Temporal lobe (tissue), 2 donors: Measurements from ENCODE around the genes SH3D21, MRPS15 and MEAF6.

GRCh38 chr1:35595214-35595715 lies 22.2 kb downstream of the TFAP2E start:
- RAMPAGE, long total RNA, result no peak

- RAMPAGE, long total RNA, result no peak
Observed at GRCh38 chr1:35809903-35810519, 2.2 kb downstream of the AGO4 start.

DNA sequence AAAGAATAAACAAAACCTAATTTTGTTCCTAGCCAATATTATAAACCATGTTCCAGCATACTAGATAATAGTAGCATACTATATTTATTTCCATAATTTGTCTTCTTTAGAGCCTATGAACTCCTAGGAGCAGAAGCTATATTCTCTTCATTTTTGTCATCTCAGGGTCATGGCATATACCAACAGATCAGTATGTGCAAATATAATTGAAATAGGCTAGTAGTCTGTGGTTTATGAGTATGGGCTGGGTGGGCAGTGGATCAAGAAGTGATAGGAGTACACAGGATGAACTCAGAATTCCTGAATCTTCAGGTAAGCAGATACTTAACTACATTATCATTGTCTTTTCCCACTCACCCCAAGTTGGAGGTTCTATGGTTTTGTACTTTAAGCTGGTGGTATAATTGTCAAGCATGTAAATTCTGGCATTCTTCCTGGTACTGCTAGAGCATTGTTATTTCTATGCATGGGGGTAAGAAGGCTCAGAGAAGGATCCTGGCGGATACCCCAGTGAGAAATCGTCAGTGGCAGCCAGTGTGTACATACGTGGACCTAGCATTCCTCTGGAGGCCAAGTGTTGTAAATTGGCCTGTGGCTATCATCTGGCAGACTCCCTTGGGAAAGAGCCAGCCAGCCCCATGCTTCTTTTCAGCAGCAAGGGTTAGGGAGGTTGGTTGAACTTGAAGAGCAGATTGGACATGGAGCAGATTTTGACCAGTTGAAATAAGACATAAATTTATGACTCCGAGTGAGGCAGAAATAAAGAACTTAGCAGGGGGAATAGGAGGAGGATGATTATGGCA lies 5.3 kb upstream of the AGO3 start:
- RAMPAGE, long total RNA, result no peak

- RAMPAGE, long total RNA, result no peak
Observed at GRCh38 chr1:36155737-36156006, 288 bp upstream of the MAP7D1 start.

DNA sequence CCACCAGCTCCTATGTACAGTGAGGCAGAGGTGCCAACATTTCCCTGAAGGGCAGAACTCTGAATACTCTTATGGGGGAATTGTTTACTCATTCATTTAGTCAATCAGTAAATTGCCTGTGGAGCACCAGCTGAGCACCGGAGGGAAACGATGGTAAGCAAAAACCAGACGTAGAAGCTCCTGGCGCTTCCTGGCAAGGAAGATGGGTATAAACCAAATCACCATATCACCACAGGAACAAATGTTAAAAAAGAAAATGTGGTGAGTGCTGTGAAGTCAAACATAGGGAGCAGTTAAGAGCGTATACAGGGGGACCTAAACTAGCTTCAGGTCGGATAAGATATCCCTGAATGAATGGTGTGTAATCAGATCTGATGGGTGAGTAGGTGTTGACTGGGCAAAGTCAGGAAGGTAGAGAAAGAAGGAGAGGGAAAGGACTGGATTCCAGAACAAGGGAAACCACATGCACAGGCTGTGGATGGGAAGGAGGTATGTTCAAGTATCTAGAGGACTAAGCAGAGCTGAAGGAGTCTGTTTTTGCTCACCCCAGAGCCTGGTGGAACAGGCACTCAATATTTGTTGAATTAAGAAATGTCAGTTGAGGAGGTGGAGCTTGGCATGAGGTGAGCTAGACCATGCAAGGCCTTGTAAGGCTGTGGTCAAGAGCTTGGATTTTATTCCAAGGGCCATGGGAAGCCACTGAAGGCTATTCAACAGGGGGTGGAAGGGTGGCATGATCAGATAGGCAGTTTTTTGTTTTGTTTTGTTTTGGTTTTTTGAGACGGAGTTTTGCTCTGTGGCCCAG lies 27.3 kb downstream of the MAP7D1 start:
- RAMPAGE, long total RNA, result no peak

DNA sequence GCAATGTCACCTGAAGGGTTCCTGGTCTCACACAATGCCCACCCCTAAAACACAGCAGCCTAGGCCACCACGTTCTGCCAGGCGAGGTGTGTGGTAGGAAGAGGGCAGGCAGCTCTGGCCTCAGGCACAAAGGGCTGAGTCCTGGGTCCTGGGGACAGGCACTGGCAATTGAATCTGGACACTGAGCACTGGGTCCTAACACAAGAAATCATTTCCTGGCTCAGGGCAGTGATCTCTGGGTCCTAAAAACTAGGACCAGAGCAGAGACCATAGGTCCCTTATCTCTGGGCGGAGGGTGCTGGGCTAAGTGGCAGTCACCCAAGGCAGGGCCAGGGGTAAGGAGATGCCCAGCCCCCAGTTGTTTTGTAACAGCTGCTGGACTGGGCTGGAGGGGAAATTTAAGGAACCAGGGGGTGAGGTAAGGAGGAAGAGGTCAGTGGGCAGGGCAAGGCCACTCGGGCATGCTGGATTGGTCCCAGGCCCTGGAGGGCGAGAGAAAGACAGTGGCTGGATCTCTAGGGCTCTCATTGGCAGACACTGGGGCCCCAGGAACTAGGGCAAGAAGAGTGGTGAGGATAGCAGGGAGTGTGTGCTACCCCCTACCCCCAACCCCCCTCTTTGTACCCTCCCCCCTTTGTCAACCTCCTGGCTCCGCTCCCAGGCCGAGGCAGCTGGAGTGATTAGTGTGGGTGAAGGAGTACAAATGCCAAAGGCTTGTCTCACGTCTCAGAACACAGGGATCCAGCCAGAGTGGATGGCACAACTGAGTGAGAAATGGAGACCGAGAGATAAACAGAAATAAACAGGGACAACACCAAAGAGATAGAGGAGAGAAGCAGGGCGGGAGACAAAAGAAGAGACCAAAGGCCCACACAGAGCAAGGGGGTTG lies 20.7 kb upstream of the THRAP3 start:
- RAMPAGE, long total RNA, result no peak

DNA sequence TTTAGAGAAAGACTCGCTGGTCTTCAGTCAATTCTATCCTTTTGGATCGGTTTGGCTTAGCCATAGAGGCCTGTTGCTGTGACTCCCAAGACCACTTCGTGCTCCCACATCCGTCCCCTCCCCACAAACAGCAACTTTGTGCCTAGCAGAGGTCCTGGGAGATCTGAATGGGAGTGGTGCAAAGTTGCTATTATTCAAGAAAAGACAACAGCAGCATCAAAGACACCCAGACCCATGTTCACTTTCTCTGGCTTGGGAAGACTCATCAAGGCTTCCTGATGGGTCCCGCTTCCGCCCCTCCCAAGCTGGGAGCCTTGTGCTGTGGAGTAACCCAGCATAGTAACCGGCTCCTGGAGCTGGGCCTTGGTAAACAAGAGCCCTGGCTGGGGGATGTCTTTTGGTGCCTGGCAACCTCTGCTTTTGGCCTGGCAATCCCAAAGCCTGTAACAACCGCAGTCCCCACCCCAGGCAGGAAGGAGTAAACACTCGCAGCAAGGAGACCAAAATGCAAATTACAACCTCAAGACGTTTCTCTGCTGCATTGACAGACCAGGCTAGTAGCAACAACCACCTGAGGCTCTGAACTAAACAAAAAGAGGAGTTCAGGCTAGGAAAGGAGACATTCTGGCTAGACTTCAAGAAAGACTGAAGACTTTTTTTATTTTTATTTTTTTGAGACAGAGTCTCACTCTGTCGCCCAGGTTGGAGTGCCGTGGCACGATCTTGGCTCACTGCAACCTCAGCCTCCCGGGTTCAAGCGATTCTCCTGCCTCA lies 16.9 kb upstream of the THRAP3 start:
- RAMPAGE, long total RNA, result no peak

GRCh38 chr1:36228544-36228875 lies 4.3 kb downstream of the THRAP3 start:
- RAMPAGE, long total RNA, result no peak

- RAMPAGE, long total RNA, result no peak
Observed at GRCh38 chr1:36300728-36301200, 5.4 kb upstream of the SH3D21 start.

DNA sequence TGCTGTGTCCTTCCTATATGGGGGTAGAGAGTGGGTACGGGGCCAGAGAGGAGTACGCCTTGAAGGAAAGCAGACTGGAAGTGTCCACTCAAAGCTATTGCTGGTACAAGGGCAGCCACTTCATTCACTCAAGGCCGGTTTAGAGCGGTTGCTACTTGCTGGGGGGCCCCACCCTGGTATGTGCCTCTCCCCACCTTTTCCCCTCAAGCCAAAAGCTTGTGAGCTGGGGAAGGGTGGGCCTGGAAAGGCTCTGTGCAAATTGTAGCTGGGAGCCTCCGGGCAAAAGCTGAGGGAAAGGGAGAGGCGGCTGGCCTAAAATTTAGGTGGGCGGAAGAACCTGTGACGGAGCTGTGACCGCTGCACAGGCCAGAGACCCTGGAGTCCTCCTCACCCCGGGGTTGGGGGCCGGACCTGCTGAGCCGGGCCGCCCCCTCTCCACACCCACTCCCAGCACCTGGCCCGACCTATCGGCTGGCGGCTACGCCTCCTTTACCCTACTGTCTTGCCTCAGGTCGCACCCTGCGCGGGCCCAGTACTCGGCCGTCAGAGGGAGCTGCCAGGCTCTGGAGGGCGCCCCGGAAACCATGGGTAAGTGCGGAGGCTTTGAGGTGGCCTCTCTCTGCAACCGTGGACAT lies at the start of gene SH3D21:
SH3D21 (plus strand) TSS at position 532 of the 635 bp plus-strand sequence.
- RAMPAGE, long total RNA, result no peak

DNA sequence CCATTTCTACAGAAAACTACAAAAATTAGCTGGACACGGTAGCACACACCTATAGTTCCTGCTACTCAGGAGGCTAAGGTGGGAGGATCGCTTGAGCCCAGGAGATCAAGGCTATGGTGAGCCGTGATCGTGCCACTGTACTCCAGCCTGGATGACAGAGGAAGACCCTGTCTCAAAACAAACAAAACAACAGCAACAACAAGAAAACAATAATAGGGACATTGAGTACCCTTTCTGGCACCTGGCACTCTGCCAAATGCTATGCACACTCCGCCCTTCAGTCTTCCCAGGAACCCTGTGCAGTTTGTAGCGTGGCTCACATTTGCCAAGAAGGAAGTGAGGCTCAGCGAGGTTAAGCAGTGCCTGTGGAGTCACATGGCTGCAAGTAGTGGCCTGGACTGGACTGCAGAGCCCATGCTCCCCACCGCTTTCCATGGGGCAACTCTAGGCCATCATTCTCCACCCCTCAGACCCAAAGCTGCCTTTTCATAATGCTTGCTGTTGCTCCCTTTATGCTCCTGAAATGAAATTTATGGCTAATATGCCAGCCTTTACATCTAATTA lies 5.2 kb upstream of the EVA1B start:
- RAMPAGE, long total RNA, result no peak

- RAMPAGE, long total RNA, result no peak
Observed at GRCh38 chr1:36349202-36350361, 26.1 kb upstream of the EVA1B start.

GRCh38 chr1:36463233-36464409 lies at the start of gene MRPS15:
MRPS15 (minus strand) TSS chr1:36464384.
- RAMPAGE, long total RNA, result no peak

GRCh38 chr1:36865301-36865595 lies 169.1 kb downstream of the GRIK3 start:
- RAMPAGE, long total RNA, result no peak

GRCh38 chr1:37288713-37289476 lies 185.5 kb upstream of the ZC3H12A start:
- RAMPAGE, long total RNA, result no peak

DNA sequence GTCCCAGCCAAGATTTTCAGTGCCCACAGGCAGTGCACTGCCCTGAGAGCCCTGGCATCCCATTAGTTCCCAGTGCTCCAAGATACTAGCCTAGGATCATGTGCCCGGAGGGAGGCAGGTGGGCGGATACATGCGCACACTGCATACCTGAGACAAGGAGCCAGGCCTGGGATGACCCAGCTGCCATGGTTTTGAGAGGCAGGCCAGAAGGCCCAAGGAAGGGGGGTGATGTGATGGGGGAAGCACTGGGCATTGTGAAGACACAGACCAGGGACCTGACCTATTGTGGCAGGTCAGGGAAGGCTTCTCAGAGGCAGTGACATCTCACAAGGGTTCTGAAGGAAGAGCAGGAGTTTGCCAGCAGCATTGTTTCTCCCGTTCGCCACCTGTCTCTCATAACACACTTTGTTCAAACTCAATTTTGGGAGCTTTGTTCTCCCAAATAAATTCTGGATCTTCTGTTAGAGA lies 3.6 kb downstream of the ZC3H12A start:
- RAMPAGE, long total RNA, result no peak

- RAMPAGE, long total RNA, result no peak
Observed at GRCh38 chr1:37497979-37498238, 16.7 kb downstream of the MEAF6 start.

GRCh38 chr1:37514154-37515416 lies at the start of gene MEAF6:
MEAF6 (minus strand) TSS chr1:37514766.
- RAMPAGE, long total RNA, result no peak

DNA sequence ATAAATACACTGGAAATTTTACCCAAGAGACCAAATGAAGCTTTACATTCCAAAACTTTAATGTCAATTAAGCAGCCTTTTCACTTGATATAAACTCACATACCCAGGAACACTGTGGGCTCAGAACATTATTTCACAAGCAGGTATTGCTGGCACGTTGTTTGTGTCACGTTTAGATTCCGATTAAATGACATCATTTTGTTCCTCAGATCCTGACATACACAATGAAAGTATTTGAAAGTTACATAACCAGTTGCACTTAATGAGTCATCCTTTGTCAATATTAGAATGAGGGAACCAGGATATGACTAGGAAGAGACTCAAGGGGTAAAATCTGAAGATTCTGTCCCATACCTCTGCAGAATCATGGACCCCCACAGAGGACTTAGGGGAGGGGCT lies 19.7 kb downstream of the SNIP1 start:
- RAMPAGE, long total RNA, result no peak

GRCh38 chr1:37568066-37568605 lies 11.4 kb downstream of the DNALI1 start:
- RAMPAGE, long total RNA, result no peak